Smooth muscle cell (in vitro differentiated cells): ENCODE data around the gene ARMC7.

- RAMPAGE, long total RNA, result no peak
Measured at GRCh38 chr17:74295790-74296213, 21.8 kb downstream of the DNAI2 start.

DNA sequence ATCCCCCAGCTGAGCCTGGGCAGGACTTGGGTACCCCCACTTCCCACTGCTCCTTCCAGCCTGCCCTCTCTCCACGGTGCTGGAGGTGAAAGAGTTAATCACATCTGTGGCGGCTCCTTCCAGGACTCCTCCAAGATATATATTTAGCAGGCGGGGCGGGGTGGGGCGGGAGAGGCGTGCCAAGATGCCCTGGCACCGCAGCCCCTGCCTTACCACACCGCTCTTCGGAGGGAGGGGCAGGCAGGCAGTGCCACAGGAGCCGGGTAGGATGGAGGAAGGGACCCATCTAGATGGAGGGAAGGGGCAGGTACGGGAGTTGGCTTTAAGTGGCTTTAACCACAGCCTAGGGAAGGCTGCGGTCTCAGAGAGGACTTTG is 12.8 kb downstream of the GPR142 start:
- RAMPAGE, long total RNA, result no peak

- RAMPAGE, long total RNA, result no peak
Measured at GRCh38 chr17:74415909-74416375, 15.9 kb upstream of the GPRC5C start.

GRCh38 chr17:74451153-74451641 is 15.2 kb upstream of the CD300A start:
- RAMPAGE, long total RNA, result no peak

- RAMPAGE, long total RNA, result no peak
Measured at GRCh38 chr17:74605004-74605921, 13.2 kb upstream of the CD300LD start.

- RAMPAGE, long total RNA, result no peak
Measured at GRCh38 chr17:74686618-74687333, 25.9 kb downstream of the CD300LF start.

- RAMPAGE, long total RNA, result no peak
Measured at GRCh38 chr17:74761850-74762496, 13.5 kb downstream of the NHERF1 start.

- RAMPAGE, long total RNA, result no peak
Measured at GRCh38 chr17:74769578-74770146, 6.5 kb downstream of the NAT9 start.

DNA sequence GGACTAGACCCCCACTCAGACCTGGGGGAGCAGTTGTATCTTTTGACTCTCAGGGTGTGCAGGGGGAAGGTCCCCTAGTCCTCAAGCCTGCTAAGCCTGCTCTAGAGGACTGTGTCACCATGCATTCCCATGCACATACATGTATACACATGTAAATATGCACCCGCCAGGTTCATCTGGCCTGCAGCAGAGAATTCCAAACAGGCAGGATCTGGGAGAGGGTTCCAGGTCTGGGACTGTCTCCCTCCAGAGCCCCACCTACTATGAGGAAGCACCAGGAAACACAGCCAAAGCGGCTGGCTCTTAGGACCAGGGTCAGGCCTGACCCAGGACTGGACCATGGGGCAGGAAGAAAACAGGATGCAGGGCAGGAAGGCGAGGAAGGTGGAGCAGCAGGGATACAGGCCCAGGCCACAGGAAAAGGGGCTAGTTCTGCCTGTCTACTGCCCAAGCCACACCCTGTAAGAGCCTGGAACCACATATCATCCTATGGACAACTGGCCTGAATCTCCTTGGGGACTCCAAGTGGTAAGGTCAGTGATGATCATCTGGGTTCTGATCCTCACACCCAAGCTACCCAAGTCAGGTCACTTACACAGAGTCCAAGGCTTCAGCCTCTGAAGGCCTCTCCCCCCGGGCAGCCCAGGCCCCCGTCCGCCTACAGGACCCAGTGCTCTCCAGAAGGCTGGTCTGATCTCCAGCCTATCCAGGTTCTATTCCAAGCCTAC is 2.1 kb downstream of the HID1 start:
- RAMPAGE, long total RNA, result no peak

DNA sequence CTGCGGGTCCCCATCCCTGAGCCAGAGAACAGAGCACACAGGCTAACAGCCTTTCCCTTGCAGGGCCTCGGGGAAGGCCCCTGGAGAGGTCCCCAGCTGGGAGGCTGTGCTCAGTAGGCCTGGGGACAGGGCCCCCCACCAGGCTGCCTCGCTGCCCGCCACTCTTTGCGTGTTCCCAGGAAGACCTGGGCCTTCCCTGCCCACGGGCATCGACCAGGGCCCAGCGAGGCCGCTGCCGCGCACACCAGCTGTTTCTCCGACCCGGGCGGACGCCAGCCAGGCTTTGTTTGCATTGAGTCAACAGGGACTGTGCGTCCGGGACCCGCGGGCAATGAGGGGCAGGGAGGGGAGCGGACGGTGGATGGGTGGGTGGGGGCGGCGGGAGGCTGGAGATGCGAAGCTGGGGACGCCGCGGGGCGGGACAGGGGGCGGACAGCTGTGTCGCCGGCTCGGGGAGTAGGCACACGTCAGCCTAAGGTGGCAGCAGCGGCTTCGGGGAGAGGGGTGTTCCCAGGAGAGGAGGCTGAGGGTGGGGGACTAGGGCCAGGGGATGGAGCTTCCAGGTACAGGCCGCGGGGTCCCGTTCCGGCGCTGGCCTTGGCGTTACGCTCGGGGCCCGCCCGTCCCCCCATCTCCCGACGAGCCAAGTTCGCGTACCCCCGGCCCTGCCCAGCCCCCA is 550 bp downstream of the HID1 start:
- RAMPAGE, long total RNA, result no peak

DNA sequence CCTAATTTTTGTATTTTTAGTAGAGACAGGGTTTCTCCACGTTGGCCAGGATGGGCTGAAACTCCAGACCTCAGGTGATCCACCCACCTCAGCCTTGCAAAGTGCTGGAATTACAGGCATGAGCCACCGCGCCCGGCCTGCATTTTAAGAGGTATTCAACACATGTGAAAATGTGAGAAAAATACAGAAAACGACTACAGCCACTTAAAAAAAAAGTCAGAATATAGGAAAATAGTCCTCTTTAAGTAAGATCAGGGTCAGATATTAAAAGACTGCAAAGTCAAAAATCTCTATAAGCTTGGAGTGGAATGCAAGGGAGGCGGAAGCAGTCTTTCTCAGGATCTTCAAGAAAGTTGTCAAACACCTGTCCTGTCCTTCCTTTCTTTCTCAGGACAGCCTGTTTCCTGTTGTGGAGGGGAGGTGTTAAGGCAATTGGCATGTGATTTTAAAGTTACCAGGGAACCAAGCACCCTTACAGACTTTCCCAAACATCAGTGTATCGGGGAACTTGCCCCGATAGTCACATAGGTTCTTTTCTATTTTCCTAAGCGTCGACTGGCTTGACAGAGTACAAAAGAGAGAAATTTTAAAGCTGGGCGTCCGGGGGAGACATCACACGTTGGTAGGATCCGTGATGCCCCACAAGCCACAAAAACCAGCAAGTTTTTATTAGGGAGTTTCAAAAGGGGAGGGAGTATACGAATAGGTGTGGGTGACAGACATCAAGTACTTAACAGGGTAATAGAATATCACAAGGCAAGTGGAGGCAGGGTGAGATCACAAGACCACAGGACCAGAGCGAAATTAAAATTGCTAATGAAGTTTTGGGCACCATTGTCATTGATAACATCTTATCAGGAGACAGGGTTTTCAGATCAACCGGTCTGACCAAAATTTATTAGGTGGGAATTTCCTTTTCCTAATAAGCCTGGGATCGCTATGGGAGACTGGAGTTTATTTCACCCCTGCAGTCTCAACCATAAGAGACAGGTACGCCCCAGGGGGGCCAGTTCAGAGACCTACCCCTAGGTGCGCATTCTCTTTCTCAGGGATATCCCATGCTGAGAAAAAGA is 1.9 kb downstream of the ATP5PD start:
- RAMPAGE, long total RNA, result no peak

- RAMPAGE, long total RNA, result no peak
Measured at GRCh38 chr17:75064773-75065441, 17.9 kb downstream of the KCTD2 start.

- RAMPAGE, long total RNA, result no peak
Measured at GRCh38 chr17:75088046-75088464, 301 bp downstream of the SLC16A5 start.

- RAMPAGE, long total RNA, result no peak
Measured at GRCh38 chr17:75109734-75110625, at the start of gene ARMC7. Gene ARMC7, plus strand, starts transcription at chr17:75109969.

GRCh38 chr17:75209681-75210124 is 4.2 kb downstream of the NUP85 start:
- RAMPAGE, long total RNA, result no peak

- RAMPAGE, long total RNA, result no peak
Measured at GRCh38 chr17:75238681-75239567, 22.5 kb downstream of the GGA3 start.

DNA sequence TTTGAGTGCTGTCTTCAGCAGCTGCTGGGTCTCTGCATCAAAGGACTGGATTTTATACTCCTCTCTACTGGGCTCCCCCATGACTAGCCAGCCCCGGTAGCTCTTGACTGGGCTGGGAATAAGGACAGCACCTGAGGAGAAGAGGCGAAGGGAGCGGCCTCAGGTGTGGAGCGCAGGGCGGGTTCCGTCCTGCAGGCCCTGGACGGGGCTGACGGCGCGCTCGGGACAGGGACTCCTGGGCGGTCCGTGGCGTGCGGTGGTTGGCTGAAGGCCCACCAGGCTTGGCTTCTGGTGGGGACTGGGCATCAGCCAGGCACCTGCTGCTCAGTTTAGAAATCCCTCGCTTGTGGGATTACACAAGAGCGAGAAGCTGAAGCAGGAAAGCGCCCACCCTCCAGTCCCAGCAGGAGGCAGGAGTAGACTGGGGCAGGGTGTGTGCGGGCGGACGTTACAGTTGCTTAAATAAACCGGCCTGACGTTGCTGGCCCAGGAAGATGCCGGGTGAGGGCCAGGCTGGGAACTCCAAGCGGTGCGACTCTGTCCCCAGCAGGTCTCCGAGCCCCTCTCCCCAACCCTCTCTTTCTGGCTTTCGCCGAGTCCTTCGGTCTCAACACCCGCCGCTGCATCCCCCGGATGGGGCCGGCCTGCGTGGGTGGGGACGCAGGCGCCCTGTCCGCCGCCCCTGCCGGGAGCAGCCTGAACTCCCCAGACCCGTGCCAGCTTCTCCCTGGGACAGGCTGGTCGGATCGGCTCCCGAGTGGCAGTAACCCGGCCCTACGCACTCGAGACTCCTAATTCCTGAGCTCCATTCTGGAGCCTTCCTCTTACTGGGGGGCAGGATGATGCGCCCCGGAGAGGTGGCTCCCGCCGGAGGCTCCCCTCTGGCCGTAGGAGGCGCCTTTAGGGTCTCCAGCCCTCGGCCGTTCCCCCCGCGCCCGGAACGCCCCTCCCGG is 640 bp downstream of the MIF4GD start:
- RAMPAGE, long total RNA, result no peak

GRCh38 chr17:75313588-75314318 is 24.5 kb upstream of the SLC25A19 start:
- RAMPAGE, long total RNA, result no peak

GRCh38 chr17:75316441-75316984 is 27.3 kb upstream of the SLC25A19 start:
- RAMPAGE, long total RNA, result no peak

GRCh38 chr17:75325768-75326243 is 36.6 kb upstream of the SLC25A19 start:
- RAMPAGE, long total RNA, result no peak